BJ (cell line): ENCODE measurements around the genes NNAT, RPRD1B, RALGAPB and ADIG.

- CAGE, long polyA plus RNA: no peak
- RRBS: no CpG with 5 or more reads among the region's 28 CpGs
Measured at GRCh38 chr20:37378606-37379620, 33.0 kb downstream of the SRC start.

DNA sequence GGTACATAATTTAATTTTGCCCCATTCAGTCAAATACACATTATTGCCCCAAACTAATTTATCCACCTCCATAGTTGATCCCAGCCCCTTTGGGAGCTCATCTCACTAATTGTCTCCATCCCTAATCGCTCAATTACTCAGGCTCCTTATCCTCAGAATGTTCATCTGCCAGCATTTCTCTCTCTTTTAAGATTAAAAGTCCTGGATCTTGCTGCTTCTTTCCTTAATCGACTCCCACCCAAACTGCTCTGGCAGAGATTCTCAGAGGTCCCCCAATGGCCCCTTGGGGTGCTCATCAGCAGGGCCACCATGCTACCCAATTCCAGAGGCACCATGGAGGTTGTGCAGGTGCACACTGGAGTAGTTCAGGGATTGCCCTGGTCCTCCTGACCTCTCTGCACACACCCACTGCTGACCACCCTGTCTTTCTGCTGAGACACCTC, 18.3 kb upstream of the NNAT start:
- CAGE, long polyA plus RNA: no peak
- RRBS: no CpG with 5 or more reads among the region's 2 CpGs

- CAGE, long polyA plus RNA: no peak
- RRBS: 56% methylated on average over 7 of the region's 81 CpGs
Measured at GRCh38 chr20:37520828-37521855, at the start of gene NNAT. Gene NNAT, plus strand, starts transcription at chr20:37521250.

GRCh38 chr20:38033317-38034296, at the start of gene RPRD1B:
Gene RPRD1B, plus strand, starts transcription at chr20:38033746.
- CAGE, long polyA plus RNA: start-site peak on the plus strand at chr20:38033484-38033570, 108 and 55 reads in 2 replicates; start-site peak on the plus strand at chr20:38033736-38033773, 69 and 28 reads in 2 replicates
- RRBS: 1% methylated on average over 20 of the region's 75 CpGs

GRCh38 chr20:38086409-38086998, 53.0 kb downstream of the RPRD1B start:
- CAGE, long polyA plus RNA: no peak
- RRBS: no CpG with 5 or more reads among the region's 10 CpGs

GRCh38 chr20:38129760-38130586, 35.1 kb downstream of the TGM2 start:
- CAGE, long polyA plus RNA: no peak
- RRBS: no CpG with 5 or more reads among the region's 16 CpGs

DNA sequence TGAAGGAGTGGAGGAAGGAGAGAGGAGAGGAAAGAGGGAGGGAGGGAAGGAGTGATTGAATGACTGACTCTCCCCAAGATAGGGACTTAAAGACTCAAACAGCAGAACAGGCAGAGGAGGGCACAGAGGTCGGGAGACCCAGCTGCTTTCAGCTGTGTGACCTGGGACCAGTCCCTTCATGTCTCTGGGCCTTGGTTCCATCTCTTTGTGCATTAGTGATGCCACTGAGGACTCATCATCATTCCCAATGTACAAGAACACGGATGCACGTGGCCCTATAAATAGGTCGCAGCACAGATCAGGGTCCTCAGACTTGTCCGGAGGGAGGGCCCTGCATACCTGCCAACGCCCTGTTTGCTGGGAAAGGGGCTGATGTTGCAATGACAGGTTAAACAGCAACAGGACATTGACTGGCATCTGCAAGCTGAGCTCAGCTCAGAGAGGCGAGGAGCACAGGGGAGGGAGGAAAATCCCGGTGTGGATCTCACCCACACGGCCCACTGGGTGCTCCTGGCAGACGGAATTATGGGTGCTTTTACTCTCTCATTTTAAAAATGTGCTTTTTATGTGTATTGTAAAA, 21.9 kb downstream of the TGM2 start:
- CAGE, long polyA plus RNA: no peak
- RRBS: 10% methylated on average over 2 of the region's 10 CpGs

GRCh38 chr20:38149926-38150455, 15.1 kb downstream of the TGM2 start:
- CAGE, long polyA plus RNA: no peak
- RRBS: no CpG with 5 or more reads among the region's 1 CpG

DNA sequence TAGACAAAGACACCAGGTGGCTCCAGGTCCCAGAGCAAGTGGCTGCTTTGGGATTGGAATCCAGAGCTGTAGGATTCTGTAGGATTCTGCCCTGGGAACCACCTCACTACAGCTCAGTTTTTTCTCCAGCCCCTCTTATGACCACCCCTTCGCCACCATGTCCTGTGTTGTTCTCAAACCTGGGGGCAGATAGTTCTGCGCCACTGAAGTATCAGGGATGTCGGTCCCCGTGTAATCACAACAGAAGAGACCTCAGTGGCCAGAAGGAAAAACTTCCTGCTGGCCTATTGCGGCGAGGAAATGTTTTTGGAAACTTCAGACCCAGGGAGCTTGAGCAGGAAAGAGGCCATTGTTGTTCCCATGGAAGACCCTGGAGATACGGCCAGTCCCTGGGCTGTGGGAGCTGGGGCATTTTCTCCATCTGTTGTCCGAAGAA, 1.6 kb downstream of the TGM2 start:
- CAGE, long polyA plus RNA: no peak
- RRBS: no CpG with 5 or more reads among the region's 8 CpGs

- CAGE, long polyA plus RNA: no peak
- RRBS: no CpG with 5 or more reads among the region's 2 CpGs
Measured at GRCh38 chr20:38345779-38346213, 486 bp upstream of the LBP start.

GRCh38 chr20:38428252-38429072, 44.2 kb upstream of the RALGAPB start:
- CAGE, long polyA plus RNA: no peak
- RRBS: no CpG with 5 or more reads among the region's 11 CpGs

- CAGE, long polyA plus RNA: start-site peak on the plus strand at chr20:38472813-38472896, 175 and 42 reads in 2 replicates
- RRBS: under 1% methylated on average over 35 of the region's 95 CpGs
Measured at GRCh38 chr20:38472329-38473679, at the start of gene RALGAPB. Gene RALGAPB, plus strand, starts transcription at chr20:38472843.

DNA sequence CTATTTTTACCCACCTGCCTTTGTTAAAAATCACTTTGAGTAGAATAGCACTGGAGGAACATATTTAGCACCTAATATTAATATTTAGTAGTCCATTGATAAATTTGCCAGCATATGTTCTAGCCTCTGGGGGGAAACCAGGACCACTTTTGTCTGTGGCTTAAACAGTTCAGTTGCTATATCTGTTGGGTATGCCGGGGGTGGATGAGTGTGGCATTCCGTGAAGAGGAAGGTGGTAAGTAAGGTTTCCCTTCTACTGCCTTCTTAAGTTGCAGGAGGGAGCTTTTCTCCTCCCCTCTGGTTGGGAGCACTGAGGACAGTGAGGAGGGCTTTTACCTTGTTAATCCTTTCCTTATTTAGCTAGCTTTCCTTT, 3.7 kb upstream of the ADIG start:
- CAGE, long polyA plus RNA: no peak
- RRBS: no CpG with 5 or more reads among the region's 2 CpGs

- CAGE, long polyA plus RNA: no peak
- RRBS: no CpG with 5 or more reads among the region's 5 CpGs
Measured at GRCh38 chr20:38580774-38581338, at the start of gene ADIG. Gene ADIG, plus strand, starts transcription at chr20:38581197.

- CAGE, long polyA plus RNA: no peak
- RRBS: no CpG with 5 or more reads among the region's 7 CpGs
Measured at GRCh38 chr20:38601057-38601514, 20.1 kb downstream of the ADIG start.

- CAGE, long polyA plus RNA: no peak
- RRBS: no CpG with 5 or more reads among the region's 11 CpGs
Measured at GRCh38 chr20:38633559-38634024, 52.6 kb downstream of the ADIG start.

DNA sequence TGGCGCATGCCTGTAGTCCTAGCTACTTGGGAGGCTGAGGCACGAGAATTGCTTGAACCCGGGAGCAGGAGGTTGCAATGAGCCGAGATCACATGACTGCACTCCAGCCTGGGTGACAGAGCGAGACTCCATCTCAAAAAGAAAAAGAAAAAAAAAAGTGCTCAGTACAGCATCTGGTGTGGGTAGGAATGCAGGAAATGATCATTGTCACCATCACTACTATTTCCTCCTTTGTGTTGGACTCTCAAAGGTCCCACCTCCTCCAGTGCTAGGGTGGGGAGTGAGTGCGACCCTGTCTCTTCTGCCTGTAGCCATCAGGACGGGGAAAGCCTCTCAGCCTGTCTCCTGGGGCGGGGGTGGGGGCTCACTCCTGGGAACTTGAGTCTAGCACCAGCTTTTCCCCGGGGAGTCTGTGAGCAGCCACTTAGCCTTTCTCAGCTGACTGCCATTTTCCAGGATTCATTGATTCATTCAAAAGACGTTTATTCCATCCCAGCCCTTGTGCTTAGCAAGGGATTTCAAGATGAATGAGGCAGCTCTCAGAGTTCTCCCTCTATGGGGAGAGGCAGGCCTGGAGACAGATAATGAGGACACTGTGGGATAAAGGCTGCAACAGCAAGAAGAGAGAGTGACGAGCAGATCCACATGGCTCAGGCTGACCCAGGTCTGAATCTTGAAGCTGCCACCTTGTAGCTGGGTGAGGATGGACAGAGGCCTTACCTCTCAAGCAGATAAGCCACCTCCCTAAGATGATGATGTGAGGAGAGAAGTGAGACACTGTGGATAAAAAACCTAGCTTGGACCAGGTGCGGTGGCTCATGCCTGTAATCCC, 3.6 kb downstream of the PPP1R16B start:
- CAGE, long polyA plus RNA: no peak
- RRBS: no CpG with 5 or more reads among the region's 12 CpGs

DNA sequence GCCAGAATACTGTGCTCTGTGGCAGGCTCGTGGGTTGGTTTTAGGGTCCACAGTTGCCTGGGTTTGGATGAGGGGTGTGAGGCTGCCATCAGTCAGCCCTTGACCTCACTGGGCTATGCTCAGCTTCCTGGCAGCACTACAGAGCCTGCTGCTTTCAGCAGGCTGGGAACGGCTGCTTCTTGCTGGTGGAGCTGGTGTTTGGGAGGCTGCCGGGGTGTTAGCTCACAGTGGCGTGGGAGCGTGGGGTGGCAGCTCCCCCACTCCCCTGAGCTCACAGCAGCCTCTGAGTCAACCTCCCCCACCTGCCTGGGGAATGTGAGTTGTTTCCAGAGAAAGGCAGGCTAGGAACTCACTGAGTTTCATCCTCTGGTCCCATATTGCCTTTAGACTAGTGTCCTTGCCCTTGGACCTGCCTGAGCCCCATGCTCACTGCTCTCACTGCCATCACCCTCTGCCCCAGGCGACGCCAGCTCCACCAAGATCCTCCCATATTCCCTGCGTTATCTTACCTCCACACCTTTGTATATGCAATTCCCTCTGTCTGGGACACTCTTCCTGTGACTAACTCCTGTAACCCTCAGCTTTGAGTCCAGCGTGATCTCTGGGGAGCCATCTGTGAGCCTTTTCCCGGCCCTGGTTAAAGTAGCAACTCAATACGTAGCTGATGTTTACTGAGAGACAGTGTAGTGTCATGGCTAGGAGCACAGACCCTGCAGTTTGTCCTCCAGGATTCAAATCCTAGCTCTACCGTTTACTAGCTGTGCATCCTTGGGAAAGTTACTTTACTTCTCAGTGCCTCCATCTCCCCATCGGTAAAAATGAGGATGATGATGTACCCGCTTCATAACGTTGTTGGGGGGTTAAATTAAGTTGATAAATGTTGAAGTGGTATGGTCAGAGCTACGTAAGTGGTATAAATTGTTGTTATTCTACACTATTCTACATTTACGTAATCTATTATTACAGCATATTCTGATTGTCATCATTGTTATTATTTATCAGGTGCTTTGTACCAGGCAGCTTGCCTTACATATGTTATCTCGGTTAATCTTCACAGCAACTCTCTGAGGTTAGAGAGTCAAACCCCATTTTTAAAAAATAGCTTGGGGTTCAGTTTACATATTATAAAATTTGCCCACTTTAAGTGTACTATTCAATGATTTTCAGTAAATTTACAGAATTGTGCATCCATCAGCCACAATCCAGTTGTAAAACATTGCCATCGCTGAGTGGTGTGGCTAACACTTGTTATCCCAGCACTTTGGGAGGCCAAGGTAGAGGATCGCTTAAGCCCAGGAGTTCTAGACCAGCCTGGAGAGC, 35.0 kb downstream of the PPP1R16B start:
- CAGE, long polyA plus RNA: no peak
- RRBS: no CpG with 5 or more reads among the region's 20 CpGs

DNA sequence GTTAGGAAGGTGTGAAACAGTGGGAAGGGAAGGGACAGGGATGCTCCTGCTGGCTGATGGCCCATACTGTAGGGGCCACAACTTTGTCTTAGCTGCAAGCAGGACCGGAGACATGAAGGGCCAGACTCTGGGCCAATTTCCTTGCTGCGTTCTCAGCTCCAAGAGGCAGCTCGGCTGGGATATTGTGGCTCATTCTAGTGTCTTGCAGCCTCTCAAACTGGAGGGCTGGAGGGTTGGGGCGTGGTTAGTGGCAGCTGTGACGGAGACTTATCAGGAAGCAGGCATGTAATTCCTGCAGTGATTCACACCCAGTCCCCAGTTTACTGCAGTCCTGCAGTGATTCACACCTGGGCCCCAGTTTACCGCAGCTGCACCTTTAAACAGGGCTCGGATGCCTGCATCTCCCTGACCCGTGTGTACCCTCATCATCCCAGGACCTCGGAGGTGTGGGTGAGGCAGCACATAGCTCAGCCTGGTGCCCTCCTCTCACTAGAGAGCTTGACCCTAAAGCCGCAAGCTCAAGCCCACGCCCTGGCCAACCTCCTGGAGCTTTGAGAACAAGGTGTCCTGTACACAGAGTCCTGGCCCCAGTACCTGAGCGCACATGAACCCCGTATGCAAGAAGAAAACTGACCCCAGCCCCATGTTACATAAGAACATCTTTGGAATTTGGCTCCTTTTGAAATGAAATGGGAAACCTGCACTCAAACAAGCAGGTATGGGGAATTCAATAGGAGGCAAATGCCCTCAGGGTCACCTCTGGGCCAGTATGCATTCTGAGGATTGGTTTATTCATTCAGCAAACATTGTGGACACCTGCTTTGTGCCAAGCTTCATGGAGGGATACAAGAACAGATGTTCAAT, 55.4 kb upstream of the FAM83D start:
- CAGE, long polyA plus RNA: no peak
- RRBS: no CpG with 5 or more reads among the region's 13 CpGs

- CAGE, long polyA plus RNA: no peak
- RRBS: no CpG with 5 or more reads among the region's 22 CpGs
Measured at GRCh38 chr20:38917849-38918547, 8.2 kb upstream of the FAM83D start.